GM12892 (cell line): Measurements from ENCODE around the genes UPP1, CDC14C and FIGNL1.

DNA sequence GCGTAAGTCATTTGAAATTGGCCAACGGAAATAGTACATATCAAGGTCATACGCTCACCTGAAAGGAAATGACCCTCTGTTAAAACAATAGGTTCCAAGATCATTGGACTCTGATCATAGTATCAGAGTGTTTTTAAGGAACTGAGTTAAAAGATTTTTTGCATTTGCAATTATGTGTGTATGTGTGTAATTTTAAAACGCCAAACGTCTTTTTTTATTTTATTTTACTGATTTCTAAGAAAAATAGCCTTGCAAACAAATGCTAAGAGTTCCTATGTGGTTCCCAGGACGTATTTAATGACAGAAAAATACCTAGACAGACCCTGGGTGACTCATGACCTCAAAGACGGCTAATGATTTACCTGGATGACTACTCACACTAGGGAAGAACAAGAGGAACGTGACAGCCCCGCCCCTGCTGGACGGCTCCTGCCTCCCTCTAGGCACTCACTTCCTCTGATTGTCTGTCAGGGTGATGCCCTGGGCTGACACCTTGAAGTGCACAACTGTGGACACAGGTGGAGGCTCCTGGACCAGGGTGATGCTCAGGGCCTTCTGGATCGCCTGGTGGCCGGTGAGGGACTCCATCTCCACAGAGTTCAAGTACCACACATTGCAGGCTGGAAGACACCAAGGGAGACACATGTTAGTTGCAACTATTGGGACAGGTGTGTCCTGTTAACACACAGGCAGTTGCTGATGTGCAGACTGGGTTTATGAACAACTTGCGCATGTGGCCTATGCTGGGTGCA, 298.5 kb downstream of the TNS3 start:
- RRBS: no CpG with 5 or more reads among the region's 13 CpGs

GRCh38 chr7:47329349-47330055, 252.4 kb downstream of the TNS3 start:
- RRBS: no CpG with 5 or more reads among the region's 18 CpGs

DNA sequence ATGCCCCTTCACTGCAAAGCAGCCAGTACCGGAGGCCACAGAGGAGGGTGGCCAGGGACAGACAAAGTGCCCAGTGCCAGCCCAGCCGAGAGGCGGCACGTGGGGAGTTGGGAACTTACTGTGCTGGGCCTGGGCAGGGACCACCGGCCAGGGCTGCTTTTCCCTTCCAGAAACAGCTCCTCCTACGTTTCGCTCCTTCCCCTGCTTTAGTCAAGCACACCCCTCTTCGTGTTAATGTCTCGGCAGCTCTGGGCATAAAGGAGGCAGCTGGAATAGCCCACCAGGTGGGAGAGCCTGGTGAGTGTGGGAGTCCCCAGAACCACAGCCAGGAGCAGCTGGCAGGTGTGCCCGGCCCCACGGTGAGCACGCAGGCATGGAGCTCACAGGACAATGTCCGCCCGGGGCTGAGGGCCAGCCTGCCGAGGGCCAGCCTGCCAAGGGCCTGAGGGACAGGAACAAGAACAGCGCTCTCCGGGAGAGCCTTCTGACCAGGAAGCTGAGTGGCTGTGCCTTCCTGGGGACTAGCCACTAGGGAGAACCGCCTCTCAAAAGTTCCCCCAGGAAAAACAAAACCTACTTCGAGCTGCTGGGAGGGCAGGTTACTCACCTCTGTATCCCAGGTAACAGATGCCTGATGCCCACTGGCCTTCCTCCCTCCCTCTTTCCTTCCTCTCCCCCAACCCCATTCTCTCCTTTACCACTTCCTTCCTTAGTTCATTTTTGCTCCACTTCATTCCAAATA, 128.9 kb downstream of the TNS3 start:
- RRBS: 73% methylated on average over 8 of the region's 19 CpGs

GRCh38 chr7:47460343-47460979, 121.5 kb downstream of the TNS3 start:
- RRBS: no CpG with 5 or more reads among the region's 10 CpGs

GRCh38 chr7:47485035-47485987, 96.6 kb downstream of the TNS3 start:
- RRBS: no CpG with 5 or more reads among the region's 19 CpGs

- RRBS: 91% methylated on average over 3 of the region's 7 CpGs
These were observed 11.3 kb downstream of the TNS3 start for GRCh38 chr7:47570427-47571137.

DNA sequence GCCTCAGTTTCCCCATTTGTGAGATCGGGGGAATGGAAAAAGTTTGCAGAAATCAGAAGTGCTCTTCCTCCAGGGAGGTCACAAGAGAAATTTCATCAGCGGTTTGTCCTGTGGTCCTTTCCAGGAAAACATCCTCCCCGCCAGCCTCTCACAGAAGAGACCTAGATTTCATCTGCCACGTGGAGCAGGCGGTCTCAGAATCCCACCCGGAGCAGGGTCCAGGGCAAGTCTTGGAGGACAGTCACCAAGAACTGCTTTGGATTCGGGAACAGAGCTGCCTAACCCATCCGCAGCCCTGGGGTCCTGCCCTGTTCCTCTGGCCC, 882 bp upstream of the TNS3 start:
- RRBS: no CpG with 5 or more reads among the region's 8 CpGs

DNA sequence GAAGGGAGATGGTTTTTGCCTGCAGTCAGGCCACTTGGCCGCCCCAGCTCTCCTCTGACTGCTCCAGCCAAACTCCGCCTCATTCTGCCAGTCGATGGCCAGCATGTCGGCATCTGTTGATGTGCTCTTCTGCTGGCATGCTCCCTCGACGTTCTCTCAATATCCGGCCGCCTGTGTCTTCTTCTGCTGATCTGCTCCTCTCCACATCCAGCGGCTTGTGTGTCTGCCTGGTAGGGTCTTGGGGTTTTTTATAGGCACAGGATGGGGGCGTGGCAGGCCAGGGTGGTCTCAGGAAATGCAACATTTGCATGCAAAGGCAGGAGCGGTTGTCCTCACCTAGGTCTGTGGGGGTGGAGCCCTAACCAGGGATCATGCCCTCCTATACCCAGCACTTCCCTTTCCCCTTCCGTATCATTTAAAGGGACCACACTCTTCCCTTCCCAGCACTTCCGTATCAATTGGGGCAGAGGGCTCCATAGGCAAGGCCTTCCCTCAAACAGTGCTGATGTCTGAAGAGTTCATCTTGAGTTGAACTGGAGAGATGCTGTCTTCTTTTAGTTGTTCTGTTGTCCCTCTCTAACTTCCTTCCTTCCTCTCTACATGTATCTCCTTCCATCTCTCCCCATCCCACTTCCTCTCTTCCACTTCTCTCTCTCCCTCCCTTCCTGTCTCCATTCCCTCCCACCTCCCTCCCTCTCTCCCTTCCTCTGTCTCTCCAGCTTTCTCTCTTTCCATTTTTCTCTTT, 40.4 kb upstream of the TNS3 start:
- RRBS: no CpG with 5 or more reads among the region's 13 CpGs

DNA sequence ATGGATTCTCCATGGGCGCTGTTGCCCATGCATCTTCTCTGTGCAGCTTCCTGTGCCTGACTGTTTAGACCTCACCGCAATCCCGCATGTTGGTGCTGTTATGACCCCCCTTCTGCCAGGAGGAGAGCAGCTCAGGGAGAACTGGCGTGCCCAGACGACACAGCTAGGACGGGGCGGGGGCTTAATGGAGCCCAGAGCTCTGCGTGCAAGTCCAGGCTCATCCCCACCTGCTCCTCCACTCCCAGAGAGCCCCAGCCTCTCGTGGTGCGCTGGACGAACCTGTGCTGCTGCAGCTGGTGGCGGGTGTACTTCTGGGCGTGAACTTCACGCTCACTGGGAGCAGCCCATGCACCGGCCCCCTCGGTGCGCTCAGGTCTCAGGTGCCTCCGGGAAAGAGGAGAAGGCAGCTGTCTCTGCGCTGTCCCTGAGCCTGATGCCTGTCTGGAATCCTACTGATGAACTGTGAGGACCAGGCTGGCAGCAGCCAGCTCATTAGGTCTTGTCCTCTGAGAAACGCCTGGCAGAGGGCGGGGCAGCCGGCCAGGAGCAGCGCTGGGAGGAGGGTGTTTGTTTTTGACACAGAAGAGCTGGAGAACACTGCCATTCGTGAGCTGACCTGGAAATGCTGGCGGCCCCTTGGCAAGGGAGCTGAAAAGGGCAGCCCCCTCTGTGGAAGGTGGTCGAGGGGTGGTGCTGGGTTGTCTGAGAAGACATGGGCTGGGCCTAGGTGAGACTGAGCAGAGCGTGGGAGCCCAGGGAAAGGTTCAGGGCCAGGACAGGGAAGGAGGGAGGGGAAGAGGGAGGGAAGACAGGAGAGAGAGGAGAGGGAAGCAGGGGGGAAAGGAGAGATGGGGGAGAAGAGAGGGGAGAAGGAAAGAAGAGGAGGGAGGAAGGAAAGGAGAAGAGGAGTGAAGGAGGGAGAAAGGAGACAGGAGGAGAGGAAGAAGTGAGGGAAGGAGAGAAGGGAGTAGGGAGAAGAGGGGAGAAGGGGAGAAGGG, 53.3 kb upstream of the TNS3 start:
- RRBS: no CpG with 5 or more reads among the region's 27 CpGs

DNA sequence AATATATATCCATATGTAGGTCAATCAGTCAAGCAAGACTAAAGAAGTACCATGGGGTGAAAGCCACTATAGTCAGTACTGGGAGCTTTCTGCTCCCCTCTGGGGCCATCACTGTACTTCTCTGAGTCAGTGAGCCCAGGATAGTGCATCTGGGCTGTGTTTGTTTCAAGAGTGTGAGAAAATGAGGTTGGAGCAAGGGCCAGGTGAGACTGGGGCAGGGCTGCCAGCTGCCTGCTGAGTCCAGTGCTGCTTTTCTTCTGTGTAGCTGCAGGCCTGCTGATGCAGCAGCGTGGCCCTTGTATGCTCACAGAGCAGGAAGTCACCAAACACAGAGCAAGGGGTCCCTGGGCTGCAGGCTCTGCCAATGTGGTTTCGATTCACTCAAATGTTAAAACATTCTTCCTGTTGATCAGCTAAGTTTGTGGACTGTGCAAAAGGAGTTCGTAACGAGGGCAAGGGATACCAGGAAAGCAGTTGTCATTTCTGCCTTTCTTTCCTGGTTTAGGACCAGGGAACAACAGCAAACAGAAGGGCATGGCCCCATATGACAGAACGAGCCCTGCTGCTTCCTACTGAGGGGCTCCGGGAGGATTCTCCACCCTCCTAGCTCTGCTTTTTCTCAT, 65.4 kb upstream of the TNS3 start:
- RRBS: no CpG with 5 or more reads among the region's 6 CpGs

DNA sequence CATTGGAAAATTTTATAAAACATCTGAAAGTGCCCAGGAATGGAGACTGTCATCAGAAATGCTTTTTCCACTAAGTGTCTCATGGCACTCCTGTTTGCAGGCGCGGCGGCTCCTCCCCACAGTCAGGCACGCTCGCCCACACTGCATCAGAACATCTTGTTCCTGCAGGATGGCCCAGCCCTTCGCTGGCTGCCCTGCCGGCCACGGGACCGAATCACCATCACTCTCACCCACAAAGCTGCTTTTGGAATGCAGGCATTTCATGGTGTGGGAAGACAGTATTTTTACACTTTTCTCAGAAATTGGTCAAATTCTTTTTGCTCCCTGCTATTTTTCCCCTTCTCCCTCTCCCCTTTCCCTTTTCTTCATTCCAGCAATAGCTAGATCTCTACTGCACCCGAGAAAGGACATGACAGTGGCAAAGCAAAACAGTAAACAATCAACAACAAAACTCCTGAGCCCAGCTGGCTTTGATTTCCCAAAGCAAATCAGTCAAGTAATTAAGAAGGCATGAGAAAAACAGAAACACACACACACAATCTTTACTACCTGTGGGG, 176.1 kb upstream of the TNS3 start:
- RRBS: no CpG with 5 or more reads among the region's 10 CpGs

- RRBS: under 1% methylated on average over 29 of the region's 44 CpGs
These were observed at the start of gene UPP1 for GRCh38 chr7:48088934-48089415. UPP1 (plus strand) TSS chr7:48089265.

DNA sequence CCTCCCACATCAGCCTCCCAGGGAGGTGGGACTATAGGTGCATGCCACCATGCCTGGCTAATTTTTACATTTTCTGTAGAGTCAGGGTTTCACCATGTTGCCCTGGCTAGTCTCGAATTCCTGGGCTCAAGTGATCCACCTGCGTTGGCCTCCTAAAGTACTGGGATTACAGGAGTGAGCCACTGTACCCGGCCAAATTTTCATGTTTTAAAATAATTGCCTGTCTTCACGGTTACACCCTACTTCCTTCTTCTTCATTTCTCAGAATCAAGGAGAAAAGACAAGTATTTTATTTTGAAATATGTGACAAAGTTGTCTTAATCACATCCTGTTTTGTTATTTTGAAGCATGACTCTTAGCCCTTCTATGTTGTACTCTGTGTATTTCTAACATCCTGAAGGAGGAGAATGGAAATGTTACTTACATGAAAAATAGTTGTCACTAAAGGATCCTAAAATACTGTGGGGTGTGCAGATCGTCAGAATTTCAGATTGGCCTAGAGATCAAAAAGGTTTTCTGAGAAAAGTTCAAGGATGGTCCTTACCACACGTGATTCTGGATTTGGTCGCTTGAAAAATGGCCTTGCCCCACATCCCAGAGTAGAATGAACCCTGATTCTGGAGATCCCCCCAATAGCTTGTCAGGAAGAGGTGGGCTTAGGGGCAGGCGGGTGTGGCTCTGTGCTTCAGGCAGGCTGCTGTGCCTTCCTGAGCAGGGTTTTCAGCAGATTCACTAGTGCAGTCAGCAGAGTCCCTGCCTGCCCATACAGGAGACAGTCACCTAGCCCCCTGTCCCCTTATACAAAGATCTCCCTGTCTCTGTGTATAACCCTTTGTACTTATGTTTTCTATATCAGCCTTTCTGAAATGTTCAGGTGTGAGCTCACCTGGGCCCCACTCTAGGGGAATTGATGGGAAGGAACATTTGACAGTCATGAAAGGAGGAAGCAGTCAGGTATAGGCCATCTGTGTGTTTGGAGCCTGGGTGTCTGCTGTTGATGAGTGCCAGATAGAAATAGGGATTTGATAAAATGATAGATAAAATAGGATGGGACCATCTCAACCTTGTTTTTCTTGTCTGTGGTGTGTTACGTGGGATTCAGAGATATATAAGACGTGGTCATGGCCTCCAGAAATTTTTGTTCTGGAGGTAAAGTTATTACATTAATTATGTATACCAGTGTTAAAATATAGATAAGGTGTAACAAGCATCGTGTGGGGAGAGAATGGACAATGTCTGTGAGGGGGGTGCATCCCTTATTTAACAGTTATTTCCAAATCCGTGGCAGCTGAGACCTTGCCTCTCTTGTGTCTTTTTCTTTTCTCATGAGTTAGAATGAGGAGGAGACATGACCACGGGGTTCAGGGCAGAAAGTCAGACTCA, 8.8 kb downstream of the UPP1 start:
- RRBS: no CpG with 5 or more reads among the region's 13 CpGs

- RRBS: no CpG with 5 or more reads among the region's 10 CpGs
These were observed 22.5 kb downstream of the UPP1 start for GRCh38 chr7:48111482-48111962.

DNA sequence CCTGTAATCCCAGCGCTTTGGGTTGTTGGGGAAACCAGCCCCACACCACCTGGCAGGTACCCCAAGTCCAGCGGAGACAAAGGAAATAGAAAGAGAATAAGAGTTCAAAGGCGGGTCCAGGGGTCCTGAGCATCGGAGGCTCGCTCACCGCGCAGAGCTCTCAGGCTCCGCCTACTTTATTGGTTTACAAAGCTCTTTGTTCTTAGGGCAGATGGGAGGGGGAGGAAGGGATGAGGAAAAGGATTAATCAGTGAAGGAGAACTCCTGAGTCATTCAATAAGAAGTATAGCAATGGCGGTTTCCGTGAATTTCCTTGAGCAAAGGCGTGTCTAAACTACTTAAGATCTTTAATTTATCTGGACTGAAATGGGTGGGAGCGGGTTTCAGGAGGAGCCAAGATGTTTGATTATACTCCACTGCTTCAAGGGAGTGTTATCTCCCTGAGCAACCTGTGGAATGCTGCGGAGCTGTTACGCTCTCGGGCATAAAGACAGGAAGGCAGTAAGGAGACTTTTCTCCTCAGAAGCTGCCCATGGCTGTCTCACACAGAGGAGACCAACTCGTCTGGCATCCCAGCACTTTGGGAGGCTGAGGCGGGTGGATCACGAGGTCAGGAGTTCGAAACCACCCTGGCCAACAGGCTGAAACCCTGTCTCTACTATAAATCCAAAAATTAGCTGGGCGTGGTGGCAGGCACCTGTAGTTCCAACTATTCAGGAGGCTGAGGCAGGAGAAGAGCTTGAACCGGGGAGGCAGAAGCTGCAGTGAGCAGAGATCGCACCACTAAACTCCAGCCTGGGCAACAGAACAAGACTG, 29.8 kb downstream of the ABCA13 start:
- RRBS: no CpG with 5 or more reads among the region's 22 CpGs

DNA sequence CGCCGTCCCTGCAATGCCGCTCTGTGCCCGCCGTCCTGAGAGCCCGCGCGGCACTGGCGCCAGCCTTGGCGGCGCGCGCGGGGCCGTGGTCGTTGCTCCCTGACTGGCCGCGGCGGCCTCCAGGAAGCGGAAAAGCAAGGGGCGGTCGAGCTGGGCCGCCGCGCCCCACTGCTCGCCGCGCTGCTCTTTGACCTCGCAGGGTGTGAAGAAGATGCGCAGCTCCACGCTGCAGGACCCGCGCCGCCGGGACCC, at the start of gene CDC14C:
CDC14C (plus strand) TSS at position 86 of the 252 bp plus-strand sequence.
- RRBS: no CpG with 5 or more reads among the region's 35 CpGs

- RRBS: no CpG with 5 or more reads among the region's 8 CpGs
These were observed 1.8 kb downstream of the IKZF1 start for GRCh38 chr7:50306142-50306854.

DNA sequence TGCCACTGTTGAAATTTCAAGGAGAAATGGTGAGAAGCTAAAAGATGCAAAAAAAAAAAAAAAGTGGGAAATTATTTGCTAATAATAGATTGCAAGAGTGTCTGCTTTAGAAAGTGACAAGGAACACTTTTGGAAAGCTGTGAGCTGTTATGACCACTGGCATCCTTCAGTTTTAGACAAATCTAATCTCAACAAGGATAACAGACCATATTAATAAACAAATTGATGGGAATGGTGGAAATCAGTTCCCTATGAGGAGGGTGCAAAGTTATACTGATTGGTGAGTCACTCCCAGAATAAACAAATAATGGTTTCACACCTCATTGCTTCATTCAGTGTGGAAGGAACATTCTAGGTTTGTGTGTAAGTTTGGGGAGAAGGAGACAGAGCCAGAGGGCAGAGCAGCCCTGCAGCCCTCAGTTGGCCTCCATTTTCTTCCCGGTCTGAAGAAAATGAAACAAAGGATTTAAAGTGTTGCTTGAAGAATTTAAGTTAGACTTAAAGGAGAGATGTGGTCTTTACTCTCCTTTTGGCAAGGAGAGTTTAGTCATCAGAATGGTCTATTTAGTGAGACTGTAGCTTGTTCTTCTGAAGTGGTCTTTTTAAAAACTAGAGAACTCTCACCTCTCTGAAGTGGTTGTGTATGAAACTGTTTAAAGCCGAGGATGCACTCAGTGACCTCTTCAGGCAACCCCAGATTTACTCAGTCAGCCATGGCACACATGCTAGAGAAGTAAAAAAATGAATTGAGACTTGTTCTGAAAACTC, 27.1 kb downstream of the IKZF1 start:
- RRBS: no CpG with 5 or more reads among the region's 2 CpGs

DNA sequence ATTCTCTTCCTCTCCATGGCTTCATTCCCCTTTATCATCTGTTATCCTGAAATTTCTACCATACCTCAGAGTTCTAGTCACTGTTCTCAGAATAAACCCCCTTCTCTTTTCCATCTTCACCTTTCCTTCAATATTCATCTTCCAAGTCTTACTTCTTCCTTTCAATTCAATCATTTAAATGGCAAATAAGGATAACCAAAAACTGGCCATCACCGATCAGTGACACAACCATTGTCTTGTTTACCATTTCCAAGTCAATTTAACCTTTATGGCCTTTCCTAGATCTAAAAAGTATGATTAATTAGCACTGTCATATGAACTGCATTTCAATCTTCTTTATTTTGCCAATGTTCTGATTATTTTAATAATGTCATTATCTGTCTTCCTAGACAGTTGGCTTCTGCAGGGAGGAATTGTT, 1.1 kb downstream of the FIGNL1 start:
- RRBS: no CpG with 5 or more reads among the region's 1 CpG

- RRBS: no CpG with 5 or more reads among the region's 52 CpGs
These were observed at the start of gene FIGNL1 for GRCh38 chr7:50450170-50450660. FIGNL1 (minus strand) TSS chr7:50450350.